GM06990 (cell line): ENCODE measurements around a stretch of chr9.

DNA sequence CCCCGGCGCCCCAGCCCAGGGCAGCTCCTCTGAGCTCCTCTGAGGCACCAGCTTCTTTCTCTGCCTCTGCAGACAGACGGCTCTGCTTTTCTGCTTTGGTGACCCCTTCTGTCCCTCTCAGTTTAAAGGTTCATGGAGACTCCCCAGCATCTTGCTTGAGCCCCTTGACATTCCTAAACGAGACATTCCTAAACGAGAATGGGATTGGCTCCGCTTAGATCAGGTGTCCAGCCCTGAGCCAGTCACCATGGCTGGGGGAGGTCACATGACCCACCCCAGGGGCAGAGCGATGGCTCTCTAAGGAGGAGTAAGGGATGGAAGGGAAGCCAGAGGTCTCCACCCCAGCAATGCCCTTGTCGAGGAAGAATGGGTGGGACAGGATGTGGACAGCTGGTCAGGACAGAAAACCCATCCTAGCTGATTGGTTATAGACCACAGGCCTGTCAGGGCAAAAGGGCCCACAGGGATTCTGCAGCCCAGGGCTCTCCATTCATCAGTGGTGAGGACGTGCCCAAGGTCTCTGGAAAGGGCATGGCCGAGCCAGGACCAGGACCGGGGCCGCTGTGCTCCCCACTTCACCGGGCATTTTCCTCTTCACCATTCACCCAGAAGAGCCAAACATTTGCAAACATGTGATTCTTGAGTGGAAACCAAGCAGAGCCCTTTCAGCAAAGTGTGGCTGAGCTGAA is 19.9 kb upstream of the AIF1L start:
- RRBS, result no CpG with 5 or more reads among the region's 13 CpGs

GRCh38 chr9:131140306-131140758 is 14.9 kb downstream of the NUP214 start:
- RRBS, result no CpG with 5 or more reads among the region's 6 CpGs

DNA sequence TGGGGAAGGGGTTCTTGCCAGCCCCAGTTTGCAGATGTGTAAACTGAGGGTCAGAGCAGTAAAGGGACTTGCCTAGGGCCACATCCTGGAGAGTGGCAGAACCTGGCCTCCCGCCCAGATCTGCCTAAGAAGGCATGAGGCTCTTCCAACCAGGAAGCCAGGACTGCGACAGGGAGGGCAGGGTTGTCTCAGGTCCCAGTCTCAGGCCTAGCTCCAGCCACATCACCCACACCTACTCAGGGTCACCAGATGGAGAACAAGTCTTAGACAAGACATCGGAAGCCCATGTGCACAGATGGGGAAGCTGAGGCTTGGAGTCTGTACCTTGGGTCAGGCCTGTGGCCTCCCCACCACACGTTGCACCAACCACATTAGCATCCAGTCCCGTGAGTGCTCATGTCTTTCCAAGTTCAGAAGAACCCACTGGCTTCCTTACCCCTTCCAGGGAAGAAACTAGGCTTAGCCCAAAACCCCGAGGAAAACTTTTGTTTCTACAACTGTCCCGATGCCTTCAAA is 2.4 kb downstream of the FAM78A start:
- RRBS, result no CpG with 5 or more reads among the region's 7 CpGs

GRCh38 chr9:131358444-131358943 is 35.4 kb upstream of the PRRC2B start:
- RRBS, result no CpG with 5 or more reads among the region's 13 CpGs

DNA sequence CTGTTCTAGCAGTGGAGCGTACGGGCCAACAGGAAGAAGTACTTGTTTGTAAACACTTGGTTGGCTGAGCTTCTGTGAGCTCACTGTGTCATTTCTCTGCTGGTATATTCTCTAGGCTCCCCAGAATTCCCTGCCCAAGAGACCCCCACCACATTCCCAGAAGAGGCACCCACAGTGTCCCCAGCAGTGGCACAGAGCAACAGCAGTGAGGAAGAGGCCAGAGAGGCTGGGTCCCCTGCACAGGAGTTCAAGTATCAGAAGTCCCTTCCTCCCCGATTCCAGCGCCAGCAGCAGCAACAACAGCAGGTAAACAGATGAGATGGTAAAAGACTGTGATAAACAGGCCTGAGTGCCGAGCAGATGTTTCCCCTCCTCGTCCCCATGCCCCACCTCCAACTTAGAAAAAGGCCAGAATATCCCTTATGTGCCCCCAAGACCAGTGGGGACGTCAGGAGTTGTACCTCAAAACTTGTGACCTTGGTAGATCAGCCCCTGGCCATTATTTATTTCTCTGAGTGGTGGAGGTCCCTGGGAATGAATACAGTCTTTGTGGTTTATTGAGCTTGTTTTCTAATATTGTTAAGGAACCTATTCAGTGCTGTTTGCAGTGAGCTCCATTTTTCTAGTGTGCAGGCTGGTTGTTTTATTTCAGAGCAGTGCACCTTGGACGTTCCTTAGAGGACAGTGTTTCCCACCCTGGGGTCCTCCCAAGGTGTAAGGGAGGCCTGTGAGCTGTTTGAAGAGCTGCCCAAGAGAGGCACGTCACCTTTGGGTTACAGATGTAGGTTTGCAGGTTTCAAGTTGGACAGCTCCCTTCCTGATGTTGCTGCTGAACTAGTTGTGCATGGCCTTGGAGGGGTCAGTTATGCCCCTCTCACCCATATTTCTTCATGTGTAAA is 35.0 kb upstream of the POMT1 start:
- RRBS, result no CpG with 5 or more reads among the region's 9 CpGs

GRCh38 chr9:131495398-131496075 is 7.2 kb upstream of the POMT1 start:
- RRBS, result no CpG with 5 or more reads among the region's 30 CpGs

DNA sequence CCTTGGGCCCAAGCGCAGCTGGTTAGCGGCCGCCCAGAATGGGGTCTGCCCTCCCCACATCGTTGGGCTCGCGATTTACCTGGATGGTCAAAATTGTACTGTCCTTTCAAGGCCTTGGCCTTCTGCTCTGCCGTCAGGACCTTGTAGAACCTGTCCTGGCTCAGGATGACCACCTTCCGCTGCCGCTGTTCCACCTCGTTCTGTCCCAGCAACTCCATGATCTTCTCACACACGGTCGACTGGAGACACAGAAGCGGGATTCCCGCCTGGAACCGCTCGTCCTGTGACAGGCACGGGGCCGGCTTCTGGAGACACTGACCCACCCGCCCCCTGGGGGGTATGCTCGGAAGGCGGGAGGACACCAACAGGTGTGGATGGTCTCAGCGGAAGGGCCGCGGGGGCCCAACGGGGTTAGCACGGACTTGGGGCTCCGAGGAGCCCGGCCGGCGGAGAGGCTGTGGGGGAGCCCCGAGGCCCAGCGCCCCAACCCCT is 610 bp downstream of the UCK1 start:
- RRBS, result 4% methylated on average over 4 of the region's 32 CpGs

DNA sequence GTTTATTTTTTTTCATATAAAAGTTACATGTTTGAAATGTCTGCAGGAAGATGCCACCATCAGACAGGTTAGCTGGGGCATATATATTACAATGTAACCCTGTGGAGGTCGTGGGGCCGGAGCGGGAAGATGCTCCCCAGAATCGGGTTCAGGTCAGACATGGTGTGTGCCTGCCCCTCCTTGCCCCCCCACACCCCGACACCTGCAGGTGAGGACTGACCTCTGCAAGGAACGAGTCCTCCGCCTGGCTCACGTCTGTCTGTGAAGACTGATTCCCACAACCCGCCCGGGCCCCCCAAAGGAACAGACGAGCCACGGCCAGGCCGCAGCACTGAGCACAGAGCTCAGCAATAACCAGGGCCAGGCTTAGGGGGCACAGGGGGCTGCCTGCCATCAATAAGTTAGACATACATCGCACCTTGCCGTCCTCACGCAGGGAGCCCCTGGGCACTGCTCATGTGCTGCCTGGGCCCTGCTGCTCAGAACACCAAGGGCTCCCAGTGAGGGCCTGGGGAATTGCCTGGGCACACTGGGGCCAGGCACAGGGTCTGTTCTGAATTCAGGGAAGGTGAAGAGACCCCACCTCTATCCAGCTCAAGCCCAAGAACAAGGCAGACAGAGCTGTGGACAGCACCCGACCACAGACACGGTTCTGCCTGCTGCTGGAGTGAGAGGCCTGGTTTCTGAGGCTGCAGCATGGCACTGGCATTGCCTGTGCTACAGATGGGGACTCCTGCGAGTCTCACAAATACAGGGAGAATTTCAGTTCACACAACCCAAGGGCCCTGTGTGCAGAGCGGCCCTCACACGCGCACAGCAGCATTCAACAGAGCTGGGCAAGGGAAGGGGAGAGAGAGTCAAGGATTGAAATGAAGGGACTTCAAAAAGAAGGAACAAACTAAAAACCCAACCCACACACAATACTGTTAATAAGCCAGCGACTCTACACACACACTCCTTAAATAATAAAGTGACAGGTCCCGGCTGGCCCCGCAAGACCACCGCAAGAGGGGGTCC is 31.8 kb downstream of the PRRT1B start:
- RRBS, result no CpG with 5 or more reads among the region's 26 CpGs

- RRBS, result no CpG with 5 or more reads among the region's 10 CpGs
Measured at GRCh38 chr9:131603027-131603605, 57.8 kb downstream of the PRRT1B start.

DNA sequence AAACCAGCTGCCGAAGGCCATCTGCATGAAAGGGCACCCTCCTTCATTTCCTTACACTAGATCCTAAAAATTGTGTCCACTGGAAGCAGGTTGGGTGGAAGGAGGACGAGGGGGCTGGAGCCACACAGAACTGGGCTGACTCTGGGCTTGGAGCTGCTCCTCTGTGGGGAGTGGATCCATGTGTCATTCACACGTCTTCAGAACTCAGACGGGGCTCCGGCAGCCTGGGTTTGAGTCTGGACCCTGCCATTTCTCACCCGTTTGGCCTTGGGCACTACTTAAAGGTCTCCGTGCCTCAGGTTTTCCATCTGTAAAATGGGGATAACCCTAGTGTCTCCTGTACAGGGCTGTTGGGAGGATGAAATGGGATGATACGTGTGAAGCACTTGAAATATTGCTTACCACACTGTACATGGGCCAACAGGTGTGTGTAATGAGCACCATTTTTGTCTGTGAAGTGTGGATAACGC is 74.1 kb downstream of the PRRT1B start:
- RRBS, result no CpG with 5 or more reads among the region's 9 CpGs

DNA sequence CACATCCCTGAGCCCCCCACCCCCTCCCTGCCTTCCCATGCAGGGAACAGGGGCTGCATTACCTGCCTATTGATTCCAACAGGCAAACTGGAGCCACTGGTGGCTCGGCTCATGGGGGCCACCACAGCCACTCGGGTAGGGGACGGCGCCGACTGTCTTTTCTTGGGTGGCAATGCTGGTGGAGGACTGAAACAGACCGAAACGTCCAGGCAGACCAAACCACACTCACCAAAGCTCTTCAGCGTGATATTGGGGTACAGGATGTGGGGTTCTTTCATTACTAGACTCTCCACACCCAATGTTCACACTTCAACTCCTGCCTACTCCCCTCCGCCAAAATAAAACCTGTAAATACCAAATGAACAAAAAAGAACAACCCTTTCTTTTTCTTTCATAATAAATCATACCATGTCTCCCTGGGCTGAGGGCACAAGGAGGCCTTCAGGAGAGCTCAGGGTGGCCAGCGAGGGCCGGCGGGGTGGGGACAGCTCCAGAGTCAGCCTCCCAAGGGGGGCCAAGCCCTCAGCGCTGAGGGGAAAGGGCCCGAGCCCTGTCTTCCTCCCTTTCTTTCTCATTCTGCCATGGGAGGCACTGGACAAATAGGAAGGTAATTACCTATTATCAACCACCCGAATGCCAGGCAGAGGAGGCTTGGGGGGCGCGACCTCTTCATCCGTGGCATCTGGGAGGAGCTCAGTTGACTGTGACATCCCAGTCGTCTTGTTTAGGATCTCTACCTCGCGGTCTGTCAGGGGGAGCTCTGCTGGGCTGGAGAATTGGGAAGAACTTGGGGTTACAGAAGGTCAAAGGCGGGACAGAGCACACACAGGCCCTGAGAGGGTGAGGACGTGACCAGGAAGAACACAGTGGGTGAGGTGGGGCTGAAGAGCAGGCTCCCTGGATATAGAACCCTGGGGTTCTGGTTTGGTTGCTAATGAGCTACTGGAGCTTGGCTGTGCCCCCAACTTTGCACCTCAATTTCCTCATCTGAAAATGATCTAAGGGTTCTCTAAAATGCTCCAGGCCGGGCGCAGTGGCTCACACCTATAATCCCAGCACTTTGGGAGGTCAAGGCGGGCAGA is 83.5 kb downstream of the PRRT1B start:
- RRBS, result no CpG with 5 or more reads among the region's 26 CpGs

DNA sequence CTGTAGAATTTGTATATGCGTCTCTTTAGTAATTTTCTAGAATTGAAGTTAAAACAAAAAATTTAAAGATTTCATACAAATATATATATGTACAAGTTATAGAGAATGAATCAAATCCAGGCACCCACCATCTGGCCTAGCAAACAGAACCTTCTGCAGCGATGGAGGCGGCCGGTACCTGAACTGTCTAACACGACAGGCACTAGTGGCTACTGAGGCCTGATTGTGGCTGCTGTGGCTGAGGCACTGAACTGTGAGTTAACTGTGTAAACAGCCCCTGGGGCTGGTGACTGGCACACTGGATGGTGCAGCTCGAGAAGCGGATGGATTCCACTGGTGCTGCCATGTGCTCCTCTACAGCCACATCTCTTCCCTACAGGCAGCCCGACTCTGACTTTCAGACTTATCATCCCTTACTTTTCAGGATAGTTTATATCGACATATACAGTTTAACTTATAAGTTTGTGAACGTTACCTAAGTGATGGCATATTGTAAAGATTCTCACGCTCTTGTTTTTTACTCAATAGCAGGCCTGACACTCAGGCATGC is 82.4 kb downstream of the RAPGEF1 start:
- RRBS, result no CpG with 5 or more reads among the region's 11 CpGs

GRCh38 chr9:131695066-131695603 is 44.7 kb downstream of the RAPGEF1 start:
- RRBS, result no CpG with 5 or more reads among the region's 10 CpGs

DNA sequence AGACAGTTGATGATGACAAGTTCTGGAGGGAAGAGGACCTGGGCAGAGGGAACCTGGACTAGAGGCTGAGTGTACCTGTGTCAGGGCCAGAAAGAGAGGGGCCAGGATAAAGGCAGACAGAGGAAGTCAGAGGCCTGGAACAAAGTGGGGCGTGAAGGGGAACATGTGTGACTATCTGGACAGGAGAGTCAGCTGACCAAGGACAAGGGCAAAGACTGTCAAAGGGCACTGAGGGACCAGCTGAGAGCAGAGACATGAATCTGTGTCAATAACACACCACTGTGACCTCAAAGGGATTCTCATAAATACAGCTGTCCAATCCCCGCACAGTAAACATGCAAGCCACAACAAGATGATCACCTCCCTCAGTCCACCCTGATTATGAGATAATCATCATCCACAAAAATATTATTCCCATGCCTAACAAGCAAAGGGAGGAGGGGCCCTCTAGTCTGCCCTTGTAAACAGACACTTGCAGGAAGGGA is 42.0 kb downstream of the RAPGEF1 start:
- RRBS, result no CpG with 5 or more reads among the region's 2 CpGs

DNA sequence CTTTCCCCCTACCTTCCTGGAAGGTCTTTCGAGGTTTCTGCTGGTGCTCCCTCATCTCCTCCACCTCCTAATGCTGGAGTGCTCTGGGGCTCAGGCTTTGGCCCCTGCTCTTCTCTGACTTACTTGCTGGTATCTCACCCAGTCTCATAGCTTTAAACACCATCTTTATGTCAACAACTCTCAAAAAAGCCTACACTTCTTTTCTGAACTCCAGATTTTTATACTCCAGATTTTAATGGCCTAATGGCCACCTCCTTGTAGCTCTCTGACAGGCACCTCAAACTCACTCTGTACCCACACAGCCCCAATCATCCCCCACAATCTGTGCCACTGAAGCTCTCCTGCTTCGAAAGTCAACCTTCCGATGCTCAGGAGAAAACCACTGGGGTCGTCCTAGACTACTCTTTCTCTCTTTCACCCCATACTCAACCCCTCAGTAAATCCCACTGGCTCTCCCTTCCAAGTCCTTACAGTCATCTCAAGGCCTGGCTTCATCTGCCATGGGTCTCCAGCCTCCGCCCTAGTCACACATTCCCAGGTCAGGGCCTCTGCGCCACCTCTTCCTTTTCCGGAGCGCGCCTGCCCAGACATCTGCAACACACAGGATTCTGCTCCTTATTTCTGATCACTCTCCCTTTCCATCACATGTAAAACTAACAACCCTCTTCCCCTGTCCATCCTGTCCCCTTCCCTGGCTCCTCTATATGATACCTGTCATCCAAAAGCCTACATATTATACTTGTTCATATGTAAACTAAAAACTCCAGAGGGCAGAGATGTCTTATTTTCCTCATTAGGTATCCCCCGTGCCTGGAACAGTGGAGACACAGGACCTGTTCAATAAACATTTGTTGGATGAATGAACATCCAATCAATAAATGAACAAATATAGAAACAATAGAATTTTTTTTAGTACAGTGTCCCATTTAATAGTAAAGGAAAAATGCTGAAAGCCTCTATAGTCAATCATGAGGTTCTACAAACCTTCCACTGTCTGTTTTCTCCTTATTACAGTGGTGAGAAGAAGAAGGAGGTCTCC is 39.8 kb downstream of the RAPGEF1 start:
- RRBS, result no CpG with 5 or more reads among the region's 10 CpGs

DNA sequence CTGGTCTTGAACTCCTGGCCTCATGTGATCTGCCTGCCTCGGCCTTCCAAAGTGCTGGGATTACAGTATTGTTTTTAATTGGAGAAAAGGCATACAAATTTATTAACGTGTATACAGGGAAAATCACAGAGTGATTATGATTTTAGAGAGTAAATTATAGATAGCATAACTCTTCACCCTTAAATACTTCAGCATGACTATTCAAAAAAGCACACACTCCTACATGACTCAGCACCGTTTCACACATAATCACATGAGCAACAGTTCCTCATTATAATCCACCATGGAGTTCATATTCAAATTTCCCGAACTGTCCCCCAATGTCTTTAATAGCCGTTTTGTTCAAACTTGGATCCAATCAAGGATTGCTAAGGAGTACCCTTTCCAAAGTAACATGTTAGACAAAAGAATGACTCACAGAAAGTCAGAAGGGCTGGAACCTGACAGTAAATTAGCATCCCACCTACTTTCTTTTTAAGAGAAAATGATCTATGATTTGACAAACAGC is 32.2 kb downstream of the RAPGEF1 start:
- RRBS, result no CpG with 5 or more reads among the region's 5 CpGs

DNA sequence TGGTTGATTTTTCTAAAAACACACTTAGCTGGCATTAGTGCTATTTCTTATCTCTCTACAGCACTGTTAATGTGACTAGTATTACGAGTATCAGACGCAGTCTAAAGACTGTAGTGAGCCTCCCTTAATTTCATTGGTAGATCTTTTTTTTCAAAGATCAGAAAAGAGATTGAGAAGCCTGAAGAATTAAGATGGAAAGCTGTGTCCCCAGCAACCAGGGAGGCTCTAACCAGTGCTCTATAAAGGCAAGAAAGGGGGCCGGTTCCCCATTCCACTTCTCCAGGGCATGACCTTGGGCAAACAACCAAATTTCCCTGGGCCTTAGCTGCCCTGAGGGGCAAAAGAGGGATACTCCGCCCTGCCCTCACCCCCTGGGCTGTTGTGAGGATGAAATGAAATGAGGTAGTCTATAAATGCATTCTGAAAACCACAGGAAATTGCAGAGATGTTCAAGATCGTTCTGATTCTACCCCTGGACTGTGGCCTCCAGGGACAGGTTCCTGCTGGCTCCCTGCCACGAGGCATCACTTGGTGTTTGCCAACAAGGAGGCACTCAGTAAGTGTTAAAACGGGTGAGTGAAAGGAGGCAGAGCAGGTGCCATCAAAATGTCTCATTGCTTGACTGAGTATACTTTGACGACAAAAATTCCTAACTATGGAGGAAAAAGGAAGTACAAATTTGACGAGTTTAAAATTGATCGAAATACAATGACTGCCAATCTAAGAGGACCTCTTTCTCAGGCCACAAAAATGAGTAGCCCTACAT is 5.7 kb downstream of the RAPGEF1 start:
- RRBS, result no CpG with 5 or more reads among the region's 10 CpGs

DNA sequence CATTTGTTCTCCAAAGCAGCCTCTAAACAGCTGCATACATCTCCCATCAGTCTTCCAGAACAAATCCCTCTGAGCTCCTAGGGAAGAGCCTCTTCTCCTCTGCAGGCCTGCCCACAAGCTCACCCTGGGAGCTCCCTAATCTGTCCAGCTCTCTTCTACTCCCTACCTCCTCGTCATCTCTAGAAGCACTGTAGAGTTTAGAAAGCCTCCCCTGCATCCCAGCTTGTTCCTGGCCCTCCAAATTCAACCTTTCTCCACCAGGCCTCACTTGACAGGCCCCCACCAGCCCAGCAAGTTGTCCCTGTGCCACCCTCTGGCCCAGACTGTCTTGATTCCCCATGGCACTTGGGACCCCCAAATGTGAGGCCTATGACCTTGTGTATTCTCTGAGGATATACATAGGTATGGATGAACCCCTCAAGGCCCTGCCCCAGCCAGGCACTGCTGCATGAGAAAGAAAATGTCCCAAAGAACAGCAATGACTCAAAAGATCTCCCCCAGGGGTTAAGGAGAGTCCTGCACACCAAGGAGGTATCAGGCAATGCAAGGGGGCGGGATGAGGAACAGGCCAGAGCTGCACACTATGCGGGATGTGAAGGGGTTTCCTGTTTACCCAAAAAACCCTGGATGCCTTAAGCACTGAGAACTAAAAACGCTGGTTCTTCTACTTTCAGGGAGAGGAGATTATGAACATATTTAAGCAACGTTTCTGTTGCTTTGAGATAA is 3.6 kb downstream of the RAPGEF1 start:
- RRBS, result no CpG with 5 or more reads among the region's 5 CpGs

GRCh38 chr9:132288084-132288938 is 66.5 kb downstream of the SETX start:
- RRBS, result no CpG with 5 or more reads among the region's 7 CpGs

DNA sequence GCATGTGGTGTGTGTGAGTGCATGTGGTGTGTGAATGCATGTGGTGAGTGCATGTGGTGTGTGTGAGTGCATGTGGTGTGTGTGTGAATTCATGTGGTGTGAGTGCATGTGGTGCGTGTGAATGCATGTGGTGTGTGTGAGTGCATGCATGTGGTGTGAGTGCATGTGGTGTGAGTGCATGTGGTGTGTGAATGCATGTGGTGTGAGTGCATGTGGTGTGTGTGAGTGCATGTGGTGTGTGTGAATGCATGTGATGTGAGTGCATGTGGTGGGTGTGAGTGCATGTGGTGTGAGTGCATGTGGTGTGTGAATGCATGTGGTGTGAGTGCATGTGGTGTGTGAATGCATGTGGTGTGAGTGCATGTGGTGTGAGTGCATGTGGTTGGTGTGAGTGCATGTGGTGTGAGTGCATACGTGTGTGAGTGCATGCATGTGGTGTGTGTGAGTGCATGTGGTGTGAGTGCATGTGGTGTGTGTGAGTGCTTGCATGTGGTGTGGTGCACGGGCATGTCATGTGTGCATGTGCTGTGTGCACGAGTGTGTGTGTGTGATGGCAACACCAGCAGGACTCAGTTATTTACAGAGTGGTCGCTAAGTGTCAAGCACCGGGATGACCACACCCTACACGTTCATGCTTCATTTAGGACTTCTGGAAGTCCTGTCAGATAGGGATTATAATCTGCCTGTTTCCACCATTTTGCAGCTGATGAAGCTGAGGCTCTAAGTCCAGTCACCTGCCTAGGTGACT is 23.6 kb upstream of the SETX start:
- RRBS, result no CpG with 5 or more reads among the region's 7 CpGs